Pulmonary artery (tissue), 1 donor: ENCODE measurements around the genes IL23A and PRIM1.

DNA sequence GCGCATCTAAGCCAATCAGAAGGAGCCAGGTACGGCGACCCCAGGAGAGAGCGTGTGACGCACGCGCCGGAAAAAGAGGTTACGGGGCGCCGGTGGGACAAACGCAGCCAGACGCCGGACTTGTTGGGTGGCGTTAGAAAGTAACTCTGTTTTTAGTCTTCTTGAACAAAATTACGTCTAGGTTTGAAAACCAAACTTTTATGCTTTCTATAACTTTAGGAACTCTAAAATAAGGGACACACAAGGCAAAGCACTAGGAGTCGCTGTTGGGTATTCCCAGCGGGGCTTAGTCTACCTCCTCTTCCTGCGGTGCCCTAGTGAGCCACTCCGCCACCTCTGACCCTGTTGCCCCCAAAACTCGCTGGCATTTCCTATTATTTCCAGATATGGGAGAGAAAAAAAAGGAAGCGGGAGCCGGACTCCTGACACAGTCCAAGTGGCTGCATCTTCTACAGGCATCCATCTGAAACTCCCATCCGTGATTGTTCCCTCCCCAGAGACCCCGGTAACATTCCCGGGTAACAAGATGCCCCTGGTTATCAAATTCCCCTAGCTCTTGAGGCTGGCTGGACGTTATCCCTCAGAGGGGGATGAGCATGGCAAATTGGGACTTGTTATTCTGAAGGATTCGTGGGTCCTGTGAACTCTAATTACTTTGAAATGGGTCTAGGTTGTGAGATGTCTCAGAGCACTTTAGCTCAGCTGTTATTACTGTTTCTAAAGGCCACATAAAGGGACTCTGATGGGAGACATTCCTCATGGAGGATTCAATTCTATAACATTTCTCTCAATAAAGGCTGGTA is 481 bp upstream of the PAN2 start:
- PRO-cap = bidirectional peak, plus-strand start at position 100 of the sequence, minus-strand start outside the sequence

DNA sequence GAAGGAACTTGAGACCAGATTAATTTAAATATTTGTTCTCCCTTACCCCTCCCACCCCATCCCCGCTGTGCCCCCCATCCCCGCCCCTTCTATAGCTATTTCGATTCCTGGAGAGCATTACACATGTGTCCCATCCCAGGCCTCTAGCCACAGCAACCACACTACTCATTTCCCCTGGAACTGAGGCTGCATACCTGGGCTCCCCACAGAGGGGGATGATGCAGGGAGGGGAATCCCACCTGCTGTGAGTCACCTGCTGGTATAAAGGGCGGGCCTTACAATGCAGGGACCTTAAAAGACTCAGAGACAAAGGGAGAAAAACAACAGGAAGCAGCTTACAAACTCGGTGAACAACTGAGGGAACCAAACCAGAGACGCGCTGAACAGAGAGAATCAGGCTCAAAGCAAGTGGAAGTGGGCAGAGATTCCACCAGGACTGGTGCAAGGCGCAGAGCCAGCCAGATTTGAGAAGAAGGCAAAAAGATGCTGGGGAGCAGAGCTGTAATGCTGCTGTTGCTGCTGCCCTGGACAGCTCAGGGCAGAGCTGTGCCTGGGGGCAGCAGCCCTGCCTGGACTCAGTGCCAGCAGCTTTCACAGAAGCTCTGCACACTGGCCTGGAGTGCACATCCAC is at the start of gene IL23A:
IL23A (plus strand) TSS at position 323 of the 631 bp plus-strand sequence.
- PRO-cap = no peak

DNA sequence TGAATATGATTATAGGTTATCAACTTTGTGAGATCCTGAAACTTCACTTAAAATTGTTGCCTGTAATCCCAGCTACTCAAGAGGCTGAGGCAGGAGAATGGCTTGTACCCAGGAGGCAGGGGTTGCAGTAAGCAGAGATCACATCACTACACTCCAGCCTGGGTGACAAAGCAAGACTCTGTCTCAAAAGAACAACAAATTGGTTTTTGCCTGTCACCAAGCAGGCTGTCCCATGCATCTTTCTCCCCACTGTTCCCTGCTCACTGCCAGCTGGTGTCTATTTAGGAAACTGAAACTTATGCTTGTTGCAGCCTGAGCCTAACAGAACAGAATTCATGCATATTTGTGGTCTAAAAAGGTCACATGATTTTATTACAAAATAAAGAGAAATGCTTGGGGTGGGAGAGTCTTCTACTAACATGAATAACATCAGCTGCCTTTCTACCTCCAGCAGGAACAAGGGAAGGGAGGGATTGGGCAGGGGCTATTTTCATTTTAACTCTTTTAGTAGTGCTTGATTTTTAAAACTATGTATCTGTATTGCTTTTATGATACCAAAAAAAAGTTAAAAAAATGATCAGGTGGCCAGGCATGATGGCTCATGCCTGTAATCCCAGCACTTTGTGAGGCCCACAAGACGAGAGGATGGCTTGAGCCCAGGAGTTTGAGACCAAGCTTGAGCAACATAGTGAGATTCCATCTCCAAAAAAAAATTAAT is 1.0 kb downstream of the STAT2 start:
- PRO-cap = no peak

DNA sequence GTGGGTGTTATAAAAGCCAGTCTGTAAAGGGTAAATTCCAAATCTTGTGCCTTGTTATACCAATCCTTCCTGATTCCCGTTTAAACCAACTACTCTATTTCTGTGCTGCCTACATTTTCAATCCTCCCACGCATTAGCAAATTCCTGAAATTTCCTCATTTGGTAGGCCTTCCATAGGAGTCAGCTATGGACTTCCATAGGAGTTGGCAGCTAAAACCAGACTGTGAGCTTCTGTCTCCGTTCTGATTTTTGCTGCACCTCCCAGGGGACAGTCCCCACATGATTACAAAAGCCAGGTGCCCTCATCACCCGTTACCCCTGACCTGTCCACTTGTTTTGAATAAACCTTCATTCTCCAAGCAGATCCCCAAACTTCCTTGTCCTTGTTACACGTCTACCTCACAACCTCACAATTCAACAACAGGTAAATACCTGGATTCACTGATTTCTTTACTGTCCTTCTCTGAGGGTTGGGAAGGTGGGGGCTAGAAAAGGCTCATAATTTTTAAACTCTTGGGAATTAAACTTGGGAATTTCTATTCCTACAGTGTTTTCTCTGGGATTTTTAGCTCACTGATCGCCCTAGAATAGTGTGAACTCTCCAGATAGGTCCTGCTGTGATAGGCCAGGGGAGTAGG is 35.6 kb downstream of the BAZ2A start:
- PRO-cap = no peak

GRCh38 chr12:56644733-56645182 is 1.0 kb downstream of the ATP5F1B start:
- PRO-cap = no peak

- PRO-cap = unidirectional peak, minus-strand start at chr12:56752299
Observed at GRCh38 chr12:56751725-56752628, at the start of gene PRIM1. TSS of gene PRIM1 (minus strand) at chr12:56752323.

DNA sequence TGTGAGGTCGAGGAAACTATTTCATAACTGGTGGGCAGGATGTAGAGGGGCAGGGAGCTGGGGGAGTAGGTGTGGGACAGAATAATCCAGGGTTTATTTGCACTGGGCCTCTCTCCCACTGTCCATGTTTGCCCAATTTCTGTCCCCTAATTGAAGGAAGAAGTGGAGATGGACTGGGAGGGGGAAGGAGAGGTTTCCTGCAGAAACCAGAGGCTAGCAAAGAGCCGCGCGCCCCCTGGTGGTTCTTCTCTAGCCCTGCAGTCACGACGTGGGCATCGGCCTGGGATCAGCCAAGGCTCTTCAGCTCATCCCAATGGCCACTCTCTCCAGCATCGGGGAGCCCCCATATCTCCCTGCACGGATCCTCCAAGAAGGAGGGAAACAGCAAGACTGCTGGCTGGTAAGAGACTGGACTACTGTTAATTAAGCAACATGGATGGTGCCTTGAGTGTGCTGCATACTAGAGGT is 6.8 kb upstream of the GPR182 start:
- PRO-cap = no peak

DNA sequence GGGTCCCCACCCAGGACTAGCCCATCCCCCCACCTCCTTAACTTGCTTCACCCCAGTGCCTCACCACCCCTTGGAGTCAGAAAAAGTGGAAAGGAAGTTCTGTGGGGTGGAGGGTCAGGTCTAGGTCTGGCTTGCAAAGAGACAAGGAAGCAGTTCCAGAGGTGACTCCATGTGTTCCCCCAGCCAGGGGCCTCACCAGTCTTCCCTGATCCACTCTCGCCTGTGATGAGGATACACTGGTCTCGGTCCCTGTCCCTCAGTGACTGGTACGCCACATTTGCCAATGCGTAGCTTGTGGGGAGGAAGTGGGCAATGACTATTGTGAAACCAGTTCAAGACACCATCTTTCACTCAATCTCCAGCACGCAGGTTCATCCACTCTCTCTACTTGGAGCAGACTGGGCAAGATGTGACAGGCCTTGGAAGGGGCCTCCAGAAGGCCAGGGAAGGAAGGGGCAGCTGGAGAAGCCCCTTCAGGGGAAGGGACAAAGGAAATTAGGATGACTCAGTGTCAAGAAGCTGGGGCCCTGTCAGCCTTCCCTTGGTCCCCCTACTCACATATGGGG is 2.4 kb downstream of the MYO1A start:
- PRO-cap = no peak

- PRO-cap = no peak
Observed at GRCh38 chr12:57135358-57135835, 7.1 kb downstream of the LRP1 start.

DNA sequence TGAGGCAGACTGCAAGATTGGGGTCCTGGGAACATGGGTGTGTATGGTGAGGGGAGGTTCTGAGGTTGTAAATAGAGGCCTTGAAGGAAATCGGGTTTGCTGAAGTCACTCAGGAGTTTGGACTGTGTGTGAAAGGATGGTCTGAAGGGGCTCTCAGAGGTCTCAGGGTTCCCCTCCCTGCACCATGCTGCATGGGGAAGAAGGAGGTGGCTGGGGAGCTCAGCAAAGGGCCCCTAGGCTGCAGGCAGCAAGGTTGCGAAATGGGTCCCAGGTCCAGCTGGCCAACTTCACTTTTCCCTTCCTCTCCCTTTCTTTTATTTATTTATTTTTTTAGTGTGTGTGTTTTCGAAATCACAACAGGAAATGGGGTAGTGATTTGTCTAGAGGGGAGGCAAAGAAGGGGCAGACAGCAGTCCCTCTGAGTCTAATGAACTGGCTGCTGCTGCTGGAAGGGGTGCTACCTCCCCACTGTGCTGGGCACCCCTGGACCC is 20.4 kb downstream of the LRP1 start:
- PRO-cap = no peak

DNA sequence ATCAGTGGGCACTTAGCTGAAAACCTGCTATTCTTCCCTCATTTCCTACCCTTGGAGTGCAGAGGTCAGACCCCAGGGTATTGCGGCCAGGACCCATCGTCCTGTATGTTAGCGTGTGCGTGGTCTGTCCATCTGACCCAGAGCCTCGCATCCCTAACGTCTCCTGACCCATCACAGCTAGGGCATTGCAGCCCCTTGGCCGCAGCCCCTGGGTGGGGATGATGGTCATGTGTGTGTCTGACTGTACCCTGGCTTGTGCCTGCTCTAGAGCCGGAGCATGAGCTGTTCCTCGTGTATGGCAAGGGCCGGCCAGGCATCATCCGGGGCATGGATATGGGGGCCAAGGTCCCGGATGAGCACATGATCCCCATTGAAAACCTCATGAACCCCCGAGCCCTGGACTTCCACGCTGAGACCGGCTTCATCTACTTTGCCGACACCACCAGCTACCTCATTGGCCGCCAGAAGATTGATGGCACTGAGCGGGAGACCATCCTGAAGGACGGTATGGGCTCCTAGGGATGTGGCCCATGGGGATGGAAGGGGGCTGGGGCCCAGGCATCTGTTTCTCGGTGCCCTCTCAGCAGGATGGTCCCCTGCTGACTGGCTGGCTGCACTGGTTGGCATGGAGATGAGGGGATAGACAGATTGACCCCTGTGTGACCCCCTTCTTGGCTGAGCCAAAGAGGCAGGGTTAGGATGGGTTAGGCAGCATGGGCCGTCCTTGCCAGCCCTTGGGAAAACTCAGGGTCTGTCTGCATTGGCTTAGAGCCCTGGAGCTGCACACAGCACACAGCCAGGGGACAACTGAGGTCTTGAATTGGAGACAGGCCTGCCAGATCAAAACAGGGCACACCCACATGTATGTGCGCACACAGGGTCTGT is 30.1 kb downstream of the LRP1 start:
- PRO-cap = no peak

GRCh38 chr12:57168570-57168769 is 40.2 kb downstream of the LRP1 start:
- PRO-cap = no peak

DNA sequence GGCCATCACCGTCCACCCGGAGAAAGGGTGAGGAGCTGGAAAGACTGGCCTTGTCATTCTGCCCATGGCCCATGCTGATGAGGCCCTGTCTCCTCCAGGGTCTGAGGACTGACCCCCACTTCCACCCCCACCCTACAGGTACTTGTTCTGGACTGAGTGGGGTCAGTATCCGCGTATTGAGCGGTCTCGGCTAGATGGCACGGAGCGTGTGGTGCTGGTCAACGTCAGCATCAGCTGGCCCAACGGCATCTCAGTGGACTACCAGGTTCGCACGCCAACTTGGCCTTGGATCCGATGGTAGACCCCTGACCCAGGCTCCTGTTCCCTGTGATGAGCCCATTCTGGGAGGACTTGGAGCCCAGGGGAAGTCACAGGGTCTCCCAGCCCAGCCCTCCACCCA is 32.4 kb upstream of the NXPH4 start:
- PRO-cap = no peak

GRCh38 chr12:57184588-57185242 is 31.9 kb upstream of the NXPH4 start:
- PRO-cap = no peak

DNA sequence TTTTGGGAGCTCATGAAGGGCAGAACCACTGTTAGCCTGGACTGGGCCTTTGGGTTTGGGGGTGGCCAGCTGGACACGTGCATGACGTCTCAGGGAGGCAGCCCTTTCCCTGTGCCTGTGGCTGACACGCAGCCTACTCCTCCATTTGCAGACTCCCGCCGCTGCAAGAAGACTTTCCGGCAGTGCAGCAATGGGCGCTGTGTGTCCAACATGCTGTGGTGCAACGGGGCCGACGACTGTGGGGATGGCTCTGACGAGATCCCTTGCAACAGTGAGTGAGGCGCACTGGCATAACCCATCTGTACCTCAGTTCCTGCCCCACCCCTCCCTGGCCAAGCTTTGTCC is 23.2 kb upstream of the NXPH4 start:
- PRO-cap = no peak

- PRO-cap = no peak
Observed at GRCh38 chr12:57202264-57202644, 14.3 kb upstream of the NXPH4 start.

DNA sequence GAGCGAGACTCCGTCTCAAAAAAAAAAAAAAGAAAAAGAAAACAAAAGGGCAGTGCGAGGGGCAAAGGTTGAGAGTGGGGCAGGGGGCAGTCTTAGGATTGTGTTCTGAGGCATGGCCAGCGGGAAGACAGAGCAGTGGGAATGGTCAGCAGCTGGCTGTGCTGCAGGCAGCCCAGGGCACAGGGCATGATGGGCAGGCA is 9.2 kb upstream of the NXPH4 start:
- PRO-cap = no peak

DNA sequence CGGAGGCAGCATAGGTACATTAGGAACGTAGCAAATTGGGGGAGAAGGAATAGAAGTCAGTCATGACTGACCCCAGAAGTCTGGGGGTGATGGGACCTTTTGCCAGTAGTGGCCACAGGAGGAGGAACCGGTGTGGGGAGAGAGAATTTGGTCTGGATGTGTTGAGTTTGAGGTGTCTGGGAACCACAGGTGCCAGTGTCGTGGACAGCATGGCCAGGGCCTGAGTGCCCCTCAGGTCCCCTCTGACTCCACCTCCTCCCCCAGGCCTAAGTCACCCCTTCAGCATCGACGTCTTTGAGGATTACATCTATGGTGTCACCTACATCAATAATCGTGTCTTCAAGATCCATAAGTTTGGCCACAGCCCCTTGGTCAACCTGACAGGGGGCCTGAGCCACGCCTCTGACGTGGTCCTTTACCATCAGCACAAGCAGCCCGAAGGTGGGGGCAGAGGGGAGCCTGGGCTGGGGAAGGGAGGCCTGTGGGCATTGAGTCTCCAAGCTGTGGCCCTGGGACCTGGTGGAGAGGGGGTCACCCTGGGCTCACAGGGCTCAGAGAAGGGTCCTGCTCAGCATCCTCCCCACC is 7.1 kb upstream of the NXPH4 start:
- PRO-cap = no peak

- PRO-cap = no peak
Observed at GRCh38 chr12:57226794-57227350, 2.6 kb upstream of the SHMT2 start.

- PRO-cap = no peak
Observed at GRCh38 chr12:57232317-57232954, 2.9 kb downstream of the SHMT2 start.